GM06990 (cell line): ENCODE results near the genes SLC18B1, RPS12 and TCF21.

- RRBS: no CpG with 5 or more reads among the region's 1 CpG
Observed at GRCh38 chr6:132364175-132364624, 37.1 kb downstream of the MOXD1 start.

DNA sequence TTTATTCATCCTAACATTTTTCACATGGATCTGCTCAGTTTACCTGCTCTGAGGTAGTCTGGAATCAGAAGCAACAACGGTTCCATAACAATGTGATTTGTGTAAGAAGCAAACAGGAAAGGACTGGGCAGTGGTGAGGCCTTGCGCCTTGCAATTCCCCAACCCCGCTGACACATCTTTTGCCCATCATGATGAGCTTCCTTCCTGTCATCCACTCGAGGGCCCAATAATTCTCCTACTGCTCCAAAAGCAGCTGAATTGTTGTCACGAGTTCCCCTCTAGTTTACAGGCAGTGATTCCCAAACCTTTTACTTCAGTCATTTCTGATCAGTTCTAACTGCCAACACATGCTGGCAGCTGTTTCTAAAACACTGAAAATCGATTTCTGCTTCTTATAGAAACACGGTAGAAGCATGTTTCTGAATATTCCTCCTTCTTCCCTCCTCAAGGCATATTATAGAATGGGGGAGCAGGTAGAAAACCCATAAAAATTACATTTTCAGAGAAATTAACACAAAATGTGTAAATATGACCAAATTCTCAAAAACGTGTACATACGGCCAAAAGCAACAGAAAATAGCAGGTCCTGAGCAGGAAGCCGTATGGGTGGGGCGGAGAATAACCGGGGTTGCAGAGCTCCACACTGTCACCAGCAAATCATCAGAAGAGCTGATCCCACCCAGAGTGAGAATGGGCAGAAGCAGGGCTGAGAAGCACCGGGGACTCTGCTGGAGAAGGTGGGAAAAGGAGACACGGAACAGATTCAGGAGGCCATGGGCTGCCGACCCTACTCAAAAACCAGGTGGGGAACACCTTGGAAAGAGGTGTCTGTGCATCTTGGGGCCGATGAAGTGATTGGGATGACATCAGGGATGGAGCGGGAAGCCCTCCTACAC, 22.6 kb downstream of the STX7 start:
- RRBS: 15% methylated on average over 2 of the region's 17 CpGs

DNA sequence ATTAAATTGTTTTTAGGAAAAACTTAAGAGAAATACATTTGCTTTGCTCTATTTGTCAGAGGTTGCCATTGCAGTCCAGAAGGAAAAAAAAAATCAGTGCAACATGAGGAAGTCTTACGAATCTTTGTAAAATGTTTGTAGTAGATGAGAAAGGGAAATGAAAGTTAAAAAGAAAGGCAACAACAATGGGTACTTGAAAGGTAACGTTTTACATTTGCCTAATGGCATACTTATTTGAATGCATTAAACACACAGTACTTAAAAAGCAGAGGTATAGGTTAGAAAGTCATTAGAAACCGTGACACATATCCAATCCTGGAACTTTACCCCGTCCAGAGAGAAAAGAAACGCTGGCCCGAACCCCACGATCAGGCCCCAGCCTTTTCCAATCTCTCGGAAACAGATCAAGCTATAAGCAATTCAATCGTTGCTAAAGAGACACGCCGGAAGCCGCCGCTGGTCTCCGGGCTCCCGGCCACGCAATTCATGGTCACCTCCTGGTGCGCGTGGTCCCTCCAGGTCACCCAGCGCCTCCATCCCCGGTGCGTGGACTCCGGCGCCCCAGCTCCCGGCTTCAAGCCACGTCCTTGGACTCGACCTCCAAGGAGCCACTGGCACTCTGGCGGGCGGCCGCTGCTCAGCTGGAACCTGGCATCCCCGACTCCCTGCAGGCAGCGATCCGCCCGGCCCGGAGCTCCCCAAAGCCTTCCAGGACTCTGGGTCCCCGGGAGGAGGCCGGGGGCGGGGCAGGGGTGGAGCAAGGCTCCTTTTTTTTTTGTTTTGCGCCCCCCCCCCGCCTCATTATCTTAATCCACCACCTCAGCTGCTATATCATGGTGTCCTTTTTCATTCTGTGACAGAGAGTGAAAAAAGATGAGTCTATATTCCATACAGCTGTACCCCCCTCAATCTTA, at the start of gene SLC18B1:
SLC18B1 (minus strand) TSS at position 718 of the 914 bp plus-strand sequence.
- RRBS: 3% methylated on average over 6 of the region's 39 CpGs

DNA sequence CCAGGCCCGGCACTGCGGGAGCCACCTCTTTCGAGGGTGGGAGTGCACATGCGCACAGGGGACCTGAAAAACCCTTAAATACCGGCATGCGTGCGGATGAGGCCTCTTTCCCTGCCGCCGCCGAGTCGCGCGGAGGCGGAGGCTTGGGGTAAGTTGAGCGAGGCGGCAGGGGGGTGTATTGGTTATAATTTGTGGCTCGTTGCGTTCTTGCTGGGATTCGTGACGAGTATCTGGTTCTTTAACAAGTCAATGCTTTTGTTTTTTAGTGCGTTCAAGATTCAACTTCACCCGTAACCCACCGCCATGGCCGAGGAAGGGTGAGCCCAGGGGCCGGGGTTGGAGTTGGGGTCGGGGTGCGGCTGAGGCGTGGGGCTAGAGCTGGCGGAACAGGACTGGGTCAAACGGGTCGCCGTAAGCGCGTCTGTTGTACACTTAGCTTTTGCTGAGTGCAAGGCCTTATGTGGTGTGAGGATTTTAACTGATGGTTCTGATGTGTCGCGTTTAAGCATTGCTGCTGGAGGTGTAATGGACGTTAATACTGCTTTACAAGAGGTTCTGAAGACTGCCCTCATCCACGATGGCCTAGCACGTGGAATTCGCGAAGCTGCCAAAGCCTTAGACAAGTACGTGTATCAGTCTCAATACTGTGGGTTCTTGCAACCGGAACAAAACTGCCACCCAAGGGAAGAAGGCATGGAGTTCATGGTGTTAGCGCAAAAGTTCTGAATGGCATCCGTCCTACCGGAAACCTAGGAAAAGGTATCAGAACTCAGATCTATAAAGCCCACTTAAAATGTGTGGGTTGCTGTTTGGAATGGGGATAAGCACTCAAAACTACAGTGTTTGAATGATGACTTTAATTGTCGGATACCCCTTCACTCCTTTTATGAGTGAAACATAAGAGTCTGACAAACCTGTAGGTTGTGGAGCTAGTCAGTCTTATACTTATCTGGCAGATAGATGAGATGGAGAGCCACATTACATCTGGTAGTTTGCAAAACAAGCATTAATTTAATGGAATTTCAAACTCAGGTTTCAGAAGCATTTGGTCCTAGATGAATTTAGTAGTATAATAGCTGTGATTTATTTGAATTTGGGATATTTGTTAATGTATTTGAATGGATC, at the start of gene RPS12:
RPS12 (plus strand) TSS at position 104 of the 1,125 bp plus-strand sequence.
- RRBS: 5% methylated on average over 9 of the region's 47 CpGs

DNA sequence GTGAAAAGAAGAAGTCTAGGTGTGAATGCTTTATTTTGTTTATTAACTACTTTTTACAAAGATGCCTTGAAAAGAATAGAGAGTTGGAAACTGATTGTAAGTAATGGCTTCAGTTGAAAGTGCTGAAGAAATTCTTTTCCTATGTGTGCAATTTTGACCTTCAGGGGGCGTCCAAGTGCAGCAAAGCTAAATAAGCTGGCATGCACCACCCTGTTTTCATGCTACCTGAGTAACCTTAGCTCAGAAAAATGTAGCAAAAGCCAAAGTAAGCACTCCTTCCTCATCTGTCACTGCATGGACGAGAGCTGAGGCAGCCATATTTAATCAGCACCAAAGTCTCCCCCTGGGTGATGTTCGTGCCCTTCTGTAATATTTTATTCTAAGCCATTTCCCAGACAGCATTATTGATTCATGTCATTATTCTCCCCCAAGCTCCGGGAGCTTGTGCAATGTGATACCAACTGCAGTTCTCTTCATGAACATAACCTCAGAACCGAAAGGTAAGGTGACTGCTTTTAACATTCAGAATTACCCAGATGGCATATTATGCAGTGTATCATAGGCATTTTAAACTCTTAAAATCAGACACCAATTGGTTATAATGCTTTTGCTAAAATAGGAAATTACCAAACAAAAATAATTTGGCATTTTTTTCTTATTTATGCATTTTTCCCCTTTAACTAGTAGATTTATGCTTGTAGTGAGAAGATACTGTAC, 123.2 kb downstream of the RPS12 start:
- RRBS: no CpG with 5 or more reads among the region's 5 CpGs

DNA sequence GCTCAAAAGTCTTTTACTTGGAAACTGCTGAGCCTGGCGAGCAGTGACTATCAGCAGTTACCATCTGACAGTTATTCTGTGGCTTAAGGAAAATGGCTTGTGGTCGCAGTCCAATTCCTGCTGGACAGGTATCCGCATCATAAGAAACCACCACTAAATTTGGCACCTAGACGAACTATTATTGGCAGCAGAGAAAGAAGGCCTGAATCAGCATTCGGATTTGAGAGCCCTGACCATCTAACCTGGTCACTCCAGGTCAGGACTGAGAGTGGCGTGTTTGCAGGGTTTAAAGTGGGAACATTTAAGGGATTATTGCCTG, 146.3 kb downstream of the RPS12 start:
- RRBS: no CpG with 5 or more reads among the region's 6 CpGs

- RRBS: no CpG with 5 or more reads among the region's 3 CpGs
Observed at GRCh38 chr6:133681935-133682452, 206.9 kb upstream of the TCF21 start.

DNA sequence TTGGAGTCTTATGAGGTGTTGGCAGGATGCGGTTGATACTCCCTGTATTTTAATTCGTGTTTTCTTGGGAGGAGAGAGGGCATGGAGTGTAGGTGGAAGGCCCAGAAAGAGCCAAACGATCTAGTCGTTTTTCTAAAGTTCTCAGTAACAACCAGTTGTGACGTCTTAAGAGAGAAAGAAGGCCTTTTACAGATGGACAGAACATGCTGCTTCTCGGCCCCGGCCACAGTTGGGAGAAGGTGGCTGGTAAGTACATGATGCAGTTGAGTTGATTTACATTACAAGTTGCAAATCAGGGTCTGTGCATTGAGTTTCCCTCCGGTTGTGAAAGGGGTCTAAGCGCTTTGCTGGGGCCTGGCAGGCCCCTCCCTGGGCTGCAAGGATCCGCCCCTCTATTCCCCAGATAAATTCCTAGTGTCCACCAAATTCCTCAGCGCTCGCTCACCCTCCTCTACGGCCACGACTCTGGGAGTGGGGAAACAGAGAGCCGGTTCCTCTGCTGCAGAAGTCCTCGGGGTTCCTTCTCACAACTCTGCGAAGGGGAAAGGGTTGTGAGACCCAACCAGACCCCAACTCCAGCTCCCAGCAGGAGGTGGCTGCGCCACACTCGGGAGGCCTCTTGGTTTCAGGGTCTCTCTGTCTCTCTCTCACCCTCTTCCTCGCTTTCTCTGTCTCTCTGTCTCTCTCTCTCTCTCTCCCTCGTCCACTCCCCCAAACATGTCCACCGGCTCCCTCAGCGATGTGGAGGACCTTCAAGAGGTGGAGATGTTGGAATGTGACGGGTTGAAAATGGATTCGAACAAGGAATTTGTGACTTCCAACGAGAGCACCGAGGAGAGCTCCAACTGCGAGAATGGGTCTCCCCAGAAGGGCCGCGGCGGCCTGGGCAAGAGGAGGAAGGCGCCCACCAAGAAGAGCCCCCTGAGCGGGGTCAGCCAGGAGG, at the start of gene TCF21:
TCF21 (plus strand) TSS at position 433 of the 943 bp plus-strand sequence.
- RRBS: 3% methylated on average over 2 of the region's 33 CpGs

- RRBS: no CpG with 5 or more reads among the region's 53 CpGs
Observed at GRCh38 chr6:133895433-133896697, 7.0 kb downstream of the TCF21 start.

- RRBS: no CpG with 5 or more reads among the region's 6 CpGs
Observed at GRCh38 chr6:133996474-133997024, 43.5 kb downstream of the TBPL1 start.

- RRBS: no CpG with 5 or more reads among the region's 9 CpGs
Observed at GRCh38 chr6:134074299-134074886, 22.0 kb upstream of the SLC2A12 start.

DNA sequence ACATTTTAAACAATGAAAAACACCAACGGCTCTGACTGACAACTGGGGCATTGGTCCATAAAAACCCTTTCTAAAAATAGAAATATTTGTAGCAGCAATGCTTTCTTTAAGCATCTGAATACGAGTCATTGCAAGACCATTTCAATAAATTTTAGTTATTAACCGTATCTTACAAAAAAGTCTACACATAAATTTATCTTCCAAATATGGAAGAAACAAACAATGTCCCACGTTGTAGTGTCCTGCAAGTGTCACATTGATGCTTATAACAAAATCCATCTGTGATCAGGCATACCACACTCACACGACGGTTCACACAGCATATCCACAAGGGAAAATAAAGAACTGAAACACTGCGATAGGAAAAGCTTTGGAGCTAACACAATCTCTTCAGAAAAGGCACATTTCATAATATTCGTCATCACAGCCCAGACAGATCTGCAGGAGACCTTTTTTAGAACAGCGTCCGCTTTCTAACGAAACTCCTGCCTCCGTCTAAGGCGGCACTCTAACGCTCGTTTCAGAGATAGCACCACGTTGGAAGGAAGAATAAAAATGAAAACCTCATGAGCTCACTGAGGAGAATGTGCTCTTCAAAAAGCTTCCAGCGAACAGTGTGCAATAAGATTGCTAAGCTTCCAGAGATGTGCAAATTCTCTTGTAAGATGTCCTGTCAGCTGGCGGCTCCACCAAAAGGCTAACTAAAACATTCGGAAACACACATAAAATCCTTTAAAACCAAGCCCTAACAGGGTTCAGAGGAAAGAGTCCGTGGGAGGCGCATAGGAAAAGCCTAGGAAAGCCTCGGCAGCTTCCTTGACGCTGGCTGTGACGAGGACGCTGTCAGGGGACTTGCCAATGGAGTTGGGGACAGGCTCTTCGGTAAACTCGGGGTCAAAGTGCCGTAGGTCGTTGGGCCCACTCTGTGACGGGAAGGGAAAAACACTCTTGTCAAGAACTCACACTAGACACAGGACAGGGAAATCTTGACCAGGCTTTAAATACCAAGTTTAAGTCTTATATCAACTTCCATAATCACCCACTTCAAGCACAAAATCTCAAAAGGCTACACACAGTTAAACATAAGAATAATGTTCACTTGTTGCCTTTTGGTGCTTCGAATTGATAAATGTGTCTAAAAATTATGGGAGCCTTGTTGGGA, 117.5 kb upstream of the SLC2A12 start:
- RRBS: no CpG with 5 or more reads among the region's 31 CpGs

DNA sequence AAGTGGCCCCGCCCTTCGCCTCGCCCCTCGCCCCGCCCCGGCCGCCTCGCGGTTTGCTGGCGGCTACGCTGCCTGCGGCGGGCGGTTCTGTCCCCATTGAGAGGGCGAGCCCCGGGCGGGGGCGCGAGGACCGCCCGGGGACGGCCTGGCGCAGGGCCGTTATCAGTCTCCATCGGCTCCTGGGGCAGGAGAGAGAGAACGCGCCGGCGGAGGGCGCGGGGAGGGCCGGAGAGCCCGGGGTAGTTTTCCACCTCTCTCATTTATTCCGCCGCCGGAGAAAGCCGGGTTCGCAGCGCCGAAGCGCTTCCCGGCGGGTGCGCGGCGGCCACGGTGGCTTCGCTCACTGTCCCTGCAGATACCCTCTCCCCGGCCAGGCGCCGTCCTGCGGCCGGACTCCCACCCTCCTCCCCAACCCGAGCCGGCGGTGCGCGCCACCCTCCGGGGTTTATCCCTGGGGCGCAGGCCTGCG, 122.5 kb upstream of the SLC2A12 start:
- RRBS: 3% methylated on average over 29 of the region's 61 CpGs

- RRBS: 10% methylated on average over 12 of the region's 31 CpGs
Observed at GRCh38 chr6:134176252-134176776, 123.9 kb upstream of the SLC2A12 start.

GRCh38 chr6:134306886-134307321, 11.0 kb downstream of the SGK1 start:
- RRBS: no CpG with 5 or more reads among the region's 3 CpGs

DNA sequence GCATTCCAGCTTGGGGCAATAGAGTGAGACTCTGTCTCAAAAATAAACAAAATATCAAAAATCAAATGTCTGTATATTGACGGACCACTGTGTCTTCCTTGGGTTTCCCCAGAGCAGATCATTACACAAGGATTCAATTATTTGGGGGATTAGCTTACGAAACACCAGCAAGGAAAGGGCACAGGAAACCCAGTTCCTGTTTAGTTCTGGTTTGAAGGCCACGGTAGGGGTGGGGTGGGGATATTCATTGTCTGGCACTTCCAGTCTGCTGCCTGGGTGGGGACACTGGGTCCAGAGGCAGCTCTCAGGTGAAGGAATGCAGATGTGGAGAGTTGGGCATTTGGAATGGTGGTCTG, 28.5 kb upstream of the SGK1 start:
- RRBS: no CpG with 5 or more reads among the region's 3 CpGs

DNA sequence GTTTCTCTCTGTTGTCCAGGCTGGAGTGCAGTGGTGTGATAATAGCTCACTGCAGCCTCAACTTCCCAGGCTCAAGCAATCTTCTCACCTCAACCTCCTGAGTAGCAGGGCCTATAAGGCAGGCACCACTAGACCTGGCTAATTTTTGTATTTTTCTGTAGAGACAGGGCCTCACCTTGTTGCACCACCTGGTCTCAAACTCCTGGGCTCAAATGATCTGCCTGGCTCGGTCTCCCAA, 81.7 kb upstream of the SGK1 start:
- RRBS: no CpG with 5 or more reads among the region's 1 CpG

DNA sequence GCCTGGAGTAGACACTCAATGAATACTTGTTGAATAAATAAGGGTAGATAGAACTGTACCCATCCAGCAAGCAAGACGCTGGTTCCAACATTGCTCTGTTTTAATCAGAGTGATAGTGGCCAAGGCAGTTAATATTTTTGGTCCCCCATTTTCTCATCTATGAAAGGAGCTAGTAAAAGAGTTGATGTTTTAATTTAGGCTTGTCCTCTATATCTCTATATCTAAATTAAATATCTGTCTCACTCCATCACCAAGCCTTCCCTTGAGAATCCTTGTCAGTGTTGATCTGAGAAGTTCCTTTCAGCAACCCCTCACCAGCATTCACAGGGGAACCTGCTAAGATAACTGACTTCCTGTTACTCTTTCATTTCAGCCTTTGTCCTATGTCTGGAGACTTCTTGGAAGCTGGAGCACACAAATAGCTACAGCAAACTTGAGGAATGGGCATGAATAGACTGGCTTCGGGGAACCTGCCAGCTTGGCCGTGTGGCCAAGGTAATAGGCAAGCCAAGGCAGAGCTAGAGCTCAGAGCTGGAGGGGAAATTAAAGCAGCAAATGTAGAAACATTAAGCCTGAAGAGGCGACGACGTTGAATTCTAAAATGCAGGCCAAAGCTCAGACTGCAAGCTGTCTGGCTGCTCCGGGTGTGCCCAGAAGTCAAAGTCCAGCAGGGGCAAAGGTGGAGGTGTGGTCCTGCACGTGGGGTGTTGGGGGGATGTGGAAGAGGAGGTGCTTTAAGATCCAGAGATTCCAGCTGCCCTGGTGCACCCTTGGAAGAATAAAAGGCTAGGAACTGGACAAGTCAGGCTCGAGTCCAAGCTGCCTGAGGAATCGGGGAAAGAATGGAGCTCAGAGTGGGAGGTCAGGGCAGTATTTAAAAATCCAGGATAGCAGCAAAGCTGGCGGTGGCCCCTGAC, 184.8 kb upstream of the SGK1 start:
- RRBS: no CpG with 5 or more reads among the region's 11 CpGs

- RRBS: no CpG with 5 or more reads among the region's 6 CpGs
Observed at GRCh38 chr6:134517920-134518400, 200.0 kb upstream of the SGK1 start.

DNA sequence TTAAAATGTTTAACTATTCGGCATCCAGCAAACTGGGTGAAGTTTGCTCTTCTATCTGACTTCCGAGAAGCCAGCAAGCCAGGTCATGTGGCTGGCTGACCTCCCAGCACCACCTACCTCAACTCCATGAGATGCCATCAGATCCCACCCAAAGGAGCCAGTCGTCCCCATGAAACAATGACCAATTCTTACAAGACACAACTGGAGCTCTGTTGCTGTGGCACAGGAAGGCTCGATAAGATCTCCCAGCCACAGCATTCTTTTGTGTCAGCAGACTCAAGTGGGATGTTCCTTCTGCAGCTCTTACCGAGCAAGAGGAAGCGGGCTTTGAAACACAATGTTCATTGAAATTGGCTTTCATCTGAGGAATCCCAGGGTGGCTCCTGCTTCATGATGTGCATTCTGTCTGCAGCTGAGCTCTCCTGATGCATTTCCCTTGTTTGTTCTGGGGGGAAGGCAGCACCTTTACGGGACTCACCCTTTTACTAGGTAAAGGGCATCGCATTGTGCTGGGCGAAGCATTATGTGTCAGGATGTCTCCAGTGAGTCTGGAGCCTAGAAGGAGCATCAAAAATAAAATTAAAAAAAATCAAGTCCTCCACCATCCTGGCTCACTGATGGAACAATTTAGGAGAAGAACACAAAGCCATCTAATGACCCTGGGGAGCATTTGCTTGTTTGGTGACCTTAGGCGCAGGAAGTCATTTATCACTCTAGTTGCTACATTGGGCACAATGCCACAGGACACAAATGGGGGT, 222.0 kb upstream of the SGK1 start:
- RRBS: no CpG with 5 or more reads among the region's 10 CpGs